AG10803 (cell line): ENCODE results near the gene CCKAR.

GRCh38 chr4:25915267-25915912, 1.4 kb downstream of the SMIM20 start:
- RRBS, result no CpG with 5 or more reads among the region's 15 CpGs

- RRBS, result no CpG with 5 or more reads among the region's 5 CpGs
These were observed 160.4 kb downstream of the SMIM20 start for GRCh38 chr4:26074413-26074783.

GRCh38 chr4:26141596-26142625, 178.9 kb upstream of the RBPJ start:
- RRBS, result no CpG with 5 or more reads among the region's 10 CpGs

- RRBS, result no CpG with 5 or more reads among the region's 21 CpGs
These were observed 102.9 kb upstream of the RBPJ start for GRCh38 chr4:26217631-26218499.

DNA sequence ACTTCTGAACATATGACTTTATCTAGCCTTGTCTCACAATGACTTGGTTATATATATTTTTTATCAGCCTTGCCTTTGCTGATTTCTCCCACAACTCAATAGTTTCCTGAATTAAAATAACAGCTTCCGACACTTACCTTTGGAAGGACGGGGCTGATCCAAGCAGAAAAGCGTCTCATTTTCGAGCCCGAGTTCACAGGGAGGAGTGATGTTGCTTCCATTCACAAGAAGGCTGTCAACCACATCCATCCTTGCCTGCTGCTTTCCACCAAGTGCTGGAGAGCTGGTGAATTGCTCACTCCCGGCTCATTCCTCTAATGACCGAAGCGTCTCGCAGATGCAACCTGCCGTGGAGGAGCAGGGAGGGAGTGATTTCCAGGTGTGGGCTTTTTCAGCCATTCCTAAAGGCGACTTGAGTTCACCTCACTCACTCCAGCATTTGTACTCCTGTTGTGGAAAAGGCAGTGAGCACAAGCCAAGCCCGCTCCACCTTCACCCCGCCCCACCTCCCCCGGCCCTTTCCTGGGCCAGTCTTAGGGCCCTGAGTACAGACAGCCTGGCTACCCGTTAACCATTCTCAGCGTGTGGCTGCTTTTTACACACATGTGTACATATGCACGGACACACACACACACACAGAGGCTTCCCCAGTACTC, at the start of gene CCKAR:
Gene CCKAR, minus strand, starts transcription at position 466 of the 656 bp plus-strand sequence.
- RRBS, result no CpG with 5 or more reads among the region's 17 CpGs

DNA sequence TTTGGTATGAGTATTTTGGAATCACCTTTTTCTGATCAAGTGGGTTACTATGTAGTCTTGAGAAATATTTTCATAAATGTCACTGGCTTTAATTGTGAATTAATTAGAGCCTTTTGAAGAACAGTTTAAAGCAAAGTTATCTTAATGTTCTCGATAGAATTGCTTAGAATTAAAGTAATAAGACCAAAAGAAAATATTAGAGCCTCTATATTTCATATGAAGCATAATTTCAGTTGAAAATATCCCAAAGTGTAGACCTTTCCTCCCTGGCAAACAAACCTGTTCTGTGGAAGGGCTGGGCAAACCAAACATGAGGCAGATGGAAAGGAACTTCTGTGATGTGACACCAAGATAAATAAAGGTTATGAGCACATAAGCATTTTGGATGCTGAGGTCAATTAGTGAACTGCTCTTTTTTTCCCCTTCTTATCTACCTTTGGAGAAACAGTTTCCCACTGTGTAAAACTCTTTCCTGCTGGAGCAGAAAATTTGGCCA, 109.7 kb upstream of the STIM2 start:
- RRBS, result no CpG with 5 or more reads among the region's 1 CpG

DNA sequence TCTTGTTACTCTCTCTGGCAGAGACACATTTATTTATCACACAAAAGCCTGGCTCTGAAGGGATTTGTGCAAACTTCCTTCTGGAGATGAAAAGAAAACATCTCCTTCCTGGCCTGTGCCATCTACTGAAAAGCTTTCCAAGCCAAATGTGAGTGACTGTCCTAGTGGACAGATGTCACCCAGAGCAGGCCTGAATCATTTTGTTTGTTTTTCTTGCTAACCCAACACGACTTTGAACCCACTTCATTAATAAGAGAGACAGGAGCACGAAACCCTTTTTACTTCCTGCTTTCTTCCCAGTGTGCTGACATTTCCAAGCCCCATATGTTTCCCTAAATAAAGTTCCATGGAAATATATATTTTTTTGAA, 38.5 kb upstream of the STIM2 start:
- RRBS, result no CpG with 5 or more reads among the region's 2 CpGs

GRCh38 chr4:26826479-26827337, 33.9 kb upstream of the STIM2 start:
- RRBS, result 69% methylated on average over 2 of the region's 11 CpGs

DNA sequence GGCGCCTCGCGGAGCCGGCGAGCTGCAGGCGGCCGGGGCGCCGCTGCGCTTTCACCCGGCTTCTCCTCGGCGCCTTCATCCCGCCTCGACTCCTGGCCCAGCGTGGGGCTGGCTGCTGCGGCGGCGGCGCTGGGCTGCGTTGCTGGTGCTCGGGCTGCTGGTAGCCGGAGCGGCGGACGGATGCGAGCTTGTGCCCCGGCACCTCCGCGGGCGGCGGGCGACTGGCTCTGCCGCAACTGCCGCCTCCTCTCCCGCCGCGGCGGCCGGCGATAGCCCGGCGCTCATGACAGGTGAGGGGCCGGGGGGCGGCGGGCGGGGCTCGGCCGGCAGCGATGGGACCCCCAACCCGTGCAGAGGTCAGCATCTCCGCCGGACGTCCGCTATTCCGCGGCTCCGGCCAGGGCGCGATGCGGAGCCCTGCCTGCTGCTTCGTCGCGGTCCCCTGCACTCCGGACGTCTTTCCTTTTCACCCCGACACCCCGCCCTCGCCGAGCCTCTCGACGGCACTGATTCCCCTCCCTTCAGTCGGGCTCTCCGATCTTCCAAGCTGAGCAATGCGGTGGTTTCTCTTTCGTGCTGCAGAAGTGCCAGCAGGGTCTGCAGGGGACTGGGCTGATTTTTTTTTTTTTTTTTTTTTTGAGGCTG, 561 bp downstream of the STIM2 start:
- RRBS, result 3% methylated on average over 34 of the region's 76 CpGs

GRCh38 chr4:27022535-27022917, 161.9 kb downstream of the STIM2 start:
- RRBS, result no CpG with 5 or more reads among the region's 9 CpGs

- RRBS, result no CpG with 5 or more reads among the region's 3 CpGs
These were observed 387.9 kb downstream of the STIM2 start for GRCh38 chr4:27248521-27248961.

- RRBS, result 3% methylated on average over 29 of the region's 132 CpGs
These were observed 1.7 kb downstream of the PCDH7 start for GRCh38 chr4:30721573-30722591.

DNA sequence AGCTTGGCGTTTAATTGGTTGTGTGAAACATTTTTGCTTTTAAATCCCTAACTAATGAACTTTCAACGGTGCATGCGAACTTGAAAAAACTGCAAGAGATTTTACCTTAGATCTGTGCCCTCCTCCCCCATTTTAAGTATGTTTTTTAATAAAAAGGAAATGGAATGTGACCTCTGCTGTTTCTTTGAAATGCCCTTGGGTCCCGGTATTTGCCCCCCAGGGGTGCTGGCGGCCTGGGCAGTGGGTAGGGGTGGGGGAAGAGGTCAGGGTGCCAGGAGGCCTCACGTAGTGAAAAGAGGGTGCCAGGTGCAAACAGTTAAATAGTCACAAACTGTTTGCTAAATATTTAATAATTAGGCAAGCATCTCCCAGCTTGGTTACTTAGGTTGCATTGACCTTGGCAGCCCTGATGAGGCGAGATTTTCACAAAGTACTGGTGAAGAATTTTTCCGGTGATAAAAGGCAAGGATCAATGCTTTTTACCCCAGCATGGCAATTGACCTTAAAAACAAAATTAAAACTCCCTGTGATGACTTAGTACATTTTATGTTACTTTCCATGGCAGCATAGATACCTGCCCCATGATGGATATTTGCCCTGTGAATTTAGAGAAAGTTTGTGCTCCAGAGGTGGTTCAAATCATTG, 721 bp downstream of the C4orf19 start:
- RRBS, result no CpG with 5 or more reads among the region's 8 CpGs

DNA sequence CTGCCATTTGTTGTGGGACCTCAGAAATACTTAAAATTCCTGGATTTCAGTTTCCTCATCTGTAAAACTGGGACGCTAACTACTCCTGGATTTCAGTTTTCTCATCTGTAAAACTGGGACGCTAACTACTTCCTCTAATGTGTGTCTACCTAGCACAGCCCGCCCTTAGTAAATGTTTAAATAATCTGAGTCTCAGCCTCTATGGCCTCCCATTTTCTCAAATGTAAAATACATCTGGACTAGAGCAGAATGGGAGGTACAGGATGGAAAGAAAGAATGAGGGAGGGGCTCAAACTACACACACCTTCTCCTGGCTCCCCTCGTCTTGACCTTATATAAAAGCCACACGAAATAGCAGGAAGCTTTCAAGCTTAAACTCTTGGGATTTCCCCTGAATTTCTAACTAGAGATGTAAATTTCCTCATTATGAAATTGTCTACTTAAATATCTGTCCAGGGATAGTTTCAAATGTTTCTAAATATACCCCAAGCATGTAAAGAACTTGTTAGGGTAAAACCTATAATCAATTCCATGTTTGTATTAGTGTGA, 10.7 kb downstream of the C4orf19 start:
- RRBS, result no CpG with 5 or more reads among the region's 5 CpGs

DNA sequence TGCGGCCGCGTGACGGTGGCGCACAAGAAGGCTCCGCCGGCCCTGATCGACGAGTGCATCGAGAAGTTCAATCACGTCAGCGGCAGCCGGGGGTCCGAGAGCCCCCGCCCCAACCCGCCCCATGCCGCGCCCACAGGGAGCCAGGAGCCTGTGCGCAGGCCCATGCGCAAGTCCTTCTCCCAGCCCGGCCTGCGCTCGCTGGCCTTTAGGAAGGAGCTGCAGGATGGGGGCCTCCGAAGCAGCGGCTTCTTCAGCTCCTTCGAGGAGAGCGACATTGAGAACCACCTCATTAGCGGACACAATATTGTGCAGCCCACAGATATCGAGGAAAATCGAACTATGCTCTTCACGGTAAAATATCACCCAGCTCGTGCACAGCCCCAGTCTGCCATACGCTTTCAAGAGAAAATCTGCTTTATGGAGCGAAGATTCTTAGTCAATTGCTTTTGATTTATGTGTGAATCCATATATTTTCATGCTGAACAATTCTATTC, 54.5 kb downstream of the PTTG2 start:
- RRBS, result 73% methylated on average over 10 of the region's 34 CpGs

GRCh38 chr4:38263772-38264481, 303.7 kb downstream of the PTTG2 start:
- RRBS, result no CpG with 5 or more reads among the region's 8 CpGs

- RRBS, result no CpG with 5 or more reads among the region's 4 CpGs
These were observed 38.5 kb upstream of the KLF3 start for GRCh38 chr4:38625474-38625937.

DNA sequence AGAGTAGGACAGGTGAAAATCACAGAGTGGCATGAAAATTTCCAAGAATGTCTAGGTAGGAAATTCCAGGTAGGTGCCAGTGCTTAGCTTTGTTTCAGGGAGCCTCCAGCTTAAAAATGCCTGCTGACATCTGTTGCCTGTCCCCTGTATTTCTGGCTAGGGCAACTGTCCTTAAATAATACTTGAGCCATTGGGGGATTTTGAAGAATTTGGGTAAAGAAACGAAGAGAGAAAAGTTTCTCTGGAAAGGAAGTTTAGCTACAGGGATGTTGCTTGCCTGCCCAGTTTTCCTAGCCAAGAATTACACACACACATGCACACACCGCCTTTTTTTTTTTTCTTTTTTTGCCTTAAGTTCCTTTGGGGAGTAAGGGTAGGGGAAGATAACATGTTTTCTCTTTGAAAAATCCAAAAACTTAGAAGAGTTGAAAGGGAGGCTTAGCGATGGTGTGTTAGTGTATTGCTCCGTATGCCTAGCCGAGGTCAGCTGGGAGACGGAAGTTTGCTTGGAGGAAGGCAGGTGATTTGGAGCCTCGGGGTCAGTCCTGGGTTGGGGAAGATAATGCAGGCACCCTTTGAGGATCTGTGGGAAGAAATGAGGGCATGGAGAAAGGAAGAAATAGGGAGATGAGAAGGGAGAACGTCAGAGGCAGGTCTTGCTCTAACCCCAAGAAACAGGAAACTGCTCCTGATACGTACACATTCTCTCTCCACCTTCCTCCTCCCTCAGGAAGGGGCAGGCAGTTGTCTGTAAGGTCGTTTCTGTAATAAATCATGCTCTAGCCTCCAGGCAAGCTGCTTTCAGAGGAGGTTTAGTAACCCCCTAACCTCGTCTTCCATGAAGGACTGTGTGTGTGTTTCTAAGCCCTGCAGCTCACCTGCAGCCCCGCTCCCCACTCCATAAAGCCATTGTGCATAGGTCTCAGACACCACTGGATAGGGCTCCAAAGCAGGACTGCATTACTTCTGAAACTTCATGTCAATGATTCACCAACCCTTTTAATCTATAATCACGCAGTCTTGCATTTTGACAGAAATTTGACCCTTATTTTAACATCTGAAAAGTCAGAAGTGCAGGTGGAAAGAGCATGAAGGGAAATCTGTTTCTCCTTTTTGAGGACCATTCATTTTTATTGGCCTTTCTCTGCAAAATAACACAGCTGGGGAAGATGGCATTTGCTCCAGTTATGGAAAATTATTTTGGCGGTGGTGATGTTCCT, 10.5 kb downstream of the KLF3 start:
- RRBS, result no CpG with 5 or more reads among the region's 14 CpGs

DNA sequence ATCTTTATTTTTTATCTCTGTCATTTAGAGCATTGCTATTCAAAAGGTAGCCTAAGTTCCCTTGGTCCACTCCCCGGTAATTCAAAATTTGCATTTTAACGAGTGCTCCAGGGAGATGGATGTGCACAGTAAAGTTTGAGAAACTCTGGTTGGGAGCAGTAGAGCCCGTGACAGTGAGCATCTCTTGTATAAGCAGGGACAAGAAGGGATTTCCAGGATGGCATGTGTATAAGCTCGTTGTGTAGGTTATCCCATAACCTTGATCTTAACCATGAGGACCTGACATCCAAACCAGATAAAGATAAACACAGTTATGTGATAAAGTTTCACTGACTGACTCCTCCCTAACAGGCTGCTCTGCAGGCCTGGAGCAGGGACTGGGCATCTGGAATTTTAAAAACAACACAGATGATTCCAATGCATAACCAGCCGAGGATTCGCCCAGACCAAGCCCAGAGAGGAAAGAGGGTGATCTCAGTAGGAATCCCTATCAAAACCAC, 22.6 kb downstream of the KLF3 start:
- RRBS, result no CpG with 5 or more reads among the region's 6 CpGs